HT1080 (cell line): Measurements from ENCODE around the genes DCUN1D1 and POLR2H.

DNA sequence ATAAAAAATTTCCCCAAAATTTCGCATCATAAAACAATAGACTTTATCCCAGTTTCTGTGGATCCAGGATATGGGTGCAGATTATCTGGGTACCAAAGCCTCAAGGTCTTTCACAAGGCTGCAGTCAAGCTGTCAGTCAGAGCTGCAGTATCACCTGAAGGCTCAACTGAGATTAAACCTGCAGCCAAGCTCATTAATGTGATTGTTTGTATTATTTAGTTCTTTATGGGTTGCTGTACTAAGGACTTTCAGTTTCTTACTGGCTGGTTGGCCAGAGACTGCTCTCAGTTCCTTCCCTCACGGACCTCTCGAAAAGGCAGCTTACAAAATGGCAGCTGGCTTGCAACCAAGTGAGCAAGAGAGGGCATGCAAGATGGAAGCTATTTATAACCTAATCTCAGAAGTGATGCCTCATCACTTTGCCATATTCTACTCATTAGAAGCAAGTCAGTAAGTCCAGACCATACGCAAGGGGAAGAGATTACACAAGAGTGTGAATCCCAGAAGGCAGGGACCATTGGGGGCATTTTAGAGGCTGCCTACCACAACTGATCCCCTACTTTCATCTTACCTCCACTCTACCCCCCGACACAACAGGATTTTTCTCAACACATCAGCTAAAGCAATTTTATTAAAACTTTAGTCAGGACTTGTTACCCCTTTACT, 54.8 kb downstream of the DCUN1D1 start:
RAMPAGE:
- cytosol, long total RNA: no peak
- long total RNA: no peak
- nucleus, long total RNA: no peak

RAMPAGE:
- cytosol, long total RNA: no peak
- long total RNA: no peak
- nucleus, long total RNA: no peak
Observed at GRCh38 chr3:182962148-182962634, 18.1 kb downstream of the DCUN1D1 start.

DNA sequence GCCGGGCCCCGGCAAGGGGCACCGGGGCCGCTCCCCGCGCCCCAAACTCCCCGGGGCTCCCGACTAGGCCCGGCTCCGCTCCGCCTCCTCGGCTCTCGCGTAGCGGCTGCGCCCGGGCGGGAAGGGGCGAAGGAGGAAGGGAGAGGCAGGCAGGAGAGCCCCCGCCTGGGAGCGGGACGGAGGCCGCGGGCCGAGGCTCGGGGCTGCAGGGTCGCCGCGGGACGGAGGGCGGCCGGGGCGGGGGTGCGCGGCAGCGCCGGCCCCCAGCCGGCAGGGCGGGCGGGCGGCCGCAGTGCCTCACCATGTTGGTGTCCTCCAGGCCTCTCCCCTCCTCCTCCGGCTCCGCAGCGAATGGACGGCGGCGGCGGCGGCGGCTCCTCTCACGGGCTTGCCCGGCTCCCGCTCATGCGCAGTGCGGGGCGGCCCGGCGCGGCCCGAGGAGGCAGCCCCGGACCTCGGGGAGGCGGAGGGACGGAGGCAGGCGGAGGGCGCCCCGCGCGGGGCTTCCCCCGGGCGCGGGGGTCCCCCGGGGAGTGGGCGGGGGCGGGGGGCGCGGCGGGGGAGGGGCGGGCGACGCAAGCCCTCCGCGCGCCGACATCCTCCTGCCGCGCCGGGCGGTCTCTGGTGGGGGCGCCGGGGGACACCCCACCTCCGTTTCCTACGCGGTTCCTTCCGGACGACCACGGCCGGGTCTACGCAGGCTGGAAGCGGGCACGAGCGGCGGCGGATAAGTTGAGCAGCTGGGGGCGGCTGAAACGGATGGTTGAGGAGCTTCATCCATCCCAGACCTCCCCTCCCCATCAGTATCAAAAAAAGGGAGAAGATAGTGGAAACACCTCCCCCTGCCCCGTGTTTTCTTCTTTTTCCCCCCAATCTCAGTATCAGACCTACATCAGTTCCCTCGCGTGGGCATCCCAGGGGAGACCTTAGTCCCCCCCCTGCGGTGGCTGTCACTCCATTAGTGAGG, at the start of gene DCUN1D1:
Gene DCUN1D1, minus strand, starts transcription at position 353 of the 967 bp plus-strand sequence.
RAMPAGE:
- cytosol, long total RNA: start-site peak on the minus strand centred at position 354 of the sequence, 82 bp wide, 2,754 and 1,708 reads in 2 replicates
- long total RNA: start-site peak on the minus strand centred at position 346 of the sequence, 41 bp wide, 412 reads
- nucleus, long total RNA: no peak

RAMPAGE:
- cytosol, long total RNA: no peak
- long total RNA: no peak
- nucleus, long total RNA: no peak
Observed at GRCh38 chr3:183285691-183286638, 32.9 kb downstream of the B3GNT5 start.

DNA sequence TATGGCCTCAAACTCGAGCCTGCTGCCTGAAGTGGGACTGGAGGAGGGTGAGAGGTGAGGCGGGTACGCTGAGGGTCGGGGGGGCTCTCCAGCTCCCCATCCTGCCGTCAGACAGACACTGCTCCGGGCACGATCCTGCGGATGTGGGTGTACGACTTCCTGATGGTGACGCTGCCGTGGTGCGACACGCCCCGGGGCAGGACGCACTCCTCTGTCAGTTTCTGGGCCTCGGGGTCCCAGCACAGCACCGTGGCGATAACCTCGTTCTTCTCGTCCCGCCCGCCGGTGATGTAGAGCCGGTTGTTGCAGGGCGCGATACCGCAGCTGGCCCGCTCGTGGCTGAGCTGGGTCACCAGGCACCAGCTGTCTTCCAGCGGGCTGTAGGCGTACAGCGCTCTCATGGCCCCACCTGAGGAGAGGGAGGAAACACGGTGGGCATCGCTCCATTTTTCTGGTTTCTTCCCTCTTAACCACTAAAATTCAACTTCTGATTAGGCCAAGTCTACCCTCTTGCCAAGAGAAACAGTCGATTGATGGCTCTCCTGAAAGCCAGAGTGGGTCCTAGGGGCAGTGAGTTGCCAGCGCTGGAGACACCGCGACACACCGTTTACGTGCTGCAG, 63.5 kb upstream of the MCF2L2 start:
RAMPAGE:
- cytosol, long total RNA: no peak
- long total RNA: no peak
- nucleus, long total RNA: no peak

RAMPAGE:
- cytosol, long total RNA: no peak
- long total RNA: no peak
- nucleus, long total RNA: no peak
Observed at GRCh38 chr3:183533433-183534265, 21.9 kb downstream of the KLHL6 start.

GRCh38 chr3:183637245-183637629, 1.8 kb downstream of the KLHL24 start:
RAMPAGE:
- cytosol, long total RNA: no peak
- long total RNA: no peak
- nucleus, long total RNA: no peak

GRCh38 chr3:183647932-183648375, 12.5 kb downstream of the KLHL24 start:
RAMPAGE:
- cytosol, long total RNA: no peak
- long total RNA: no peak
- nucleus, long total RNA: no peak

DNA sequence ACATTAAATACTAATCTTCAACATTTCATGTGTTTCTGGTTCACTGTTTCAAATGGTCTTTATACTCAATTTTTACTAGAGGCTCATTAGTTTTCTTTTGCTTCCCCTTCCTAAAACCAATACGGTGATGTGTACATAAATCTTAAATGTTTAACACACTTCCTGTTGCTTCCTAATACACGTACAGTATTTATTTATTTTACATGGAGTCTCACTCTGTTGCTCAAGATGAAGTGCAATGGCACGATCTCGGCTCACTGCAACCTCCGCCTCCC, 1.7 kb downstream of the PARL start:
RAMPAGE:
- cytosol, long total RNA: no peak
- long total RNA: no peak
- nucleus, long total RNA: no peak

GRCh38 chr3:184081430-184081771, 15.5 kb upstream of the HTR3E start:
RAMPAGE:
- cytosol, long total RNA: no peak
- long total RNA: no peak
- nucleus, long total RNA: no peak

GRCh38 chr3:184156558-184156901, 1.4 kb downstream of the DVL3 start:
RAMPAGE:
- cytosol, long total RNA: no peak
- long total RNA: no peak
- nucleus, long total RNA: no peak

DNA sequence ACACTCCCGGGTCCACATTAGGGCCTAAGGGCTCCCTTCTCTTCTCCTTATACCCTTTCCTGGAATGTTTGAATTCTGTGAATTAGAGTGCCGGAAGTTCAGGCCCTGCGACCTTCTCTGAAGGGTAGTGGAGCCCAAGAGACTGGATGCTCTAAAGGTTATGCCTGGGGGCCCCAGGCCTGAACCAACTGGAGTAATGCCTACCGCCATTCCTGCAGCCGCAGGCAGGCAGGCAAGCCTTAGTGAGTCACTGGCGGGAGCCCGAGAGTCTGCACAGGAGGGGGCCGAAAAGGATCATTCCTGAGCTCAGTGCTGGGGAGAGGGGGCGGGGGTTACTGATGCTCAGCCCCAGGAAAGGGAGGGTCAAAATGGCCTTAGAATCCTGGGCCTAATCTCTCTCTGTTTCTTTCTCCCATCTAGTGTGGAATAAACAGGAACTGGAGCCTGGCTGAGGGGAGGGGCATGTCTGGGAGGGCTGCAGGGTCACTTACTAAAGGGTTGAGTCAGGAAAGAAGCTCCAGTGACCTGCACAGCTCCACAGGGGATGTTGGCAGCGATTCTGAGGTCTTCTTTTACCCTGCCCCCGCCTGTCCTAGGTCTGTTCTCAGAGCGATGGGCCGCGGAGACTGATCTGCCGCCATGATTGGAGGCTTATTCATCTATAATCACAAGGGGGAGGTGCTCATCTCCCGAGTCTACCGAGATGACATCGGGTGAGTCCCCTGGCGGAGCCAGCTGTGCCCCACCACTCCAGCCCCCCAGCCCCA, 1.9 kb downstream of the AP2M1 start:
RAMPAGE:
- cytosol, long total RNA: no peak
- long total RNA: no peak
- nucleus, long total RNA: no peak

DNA sequence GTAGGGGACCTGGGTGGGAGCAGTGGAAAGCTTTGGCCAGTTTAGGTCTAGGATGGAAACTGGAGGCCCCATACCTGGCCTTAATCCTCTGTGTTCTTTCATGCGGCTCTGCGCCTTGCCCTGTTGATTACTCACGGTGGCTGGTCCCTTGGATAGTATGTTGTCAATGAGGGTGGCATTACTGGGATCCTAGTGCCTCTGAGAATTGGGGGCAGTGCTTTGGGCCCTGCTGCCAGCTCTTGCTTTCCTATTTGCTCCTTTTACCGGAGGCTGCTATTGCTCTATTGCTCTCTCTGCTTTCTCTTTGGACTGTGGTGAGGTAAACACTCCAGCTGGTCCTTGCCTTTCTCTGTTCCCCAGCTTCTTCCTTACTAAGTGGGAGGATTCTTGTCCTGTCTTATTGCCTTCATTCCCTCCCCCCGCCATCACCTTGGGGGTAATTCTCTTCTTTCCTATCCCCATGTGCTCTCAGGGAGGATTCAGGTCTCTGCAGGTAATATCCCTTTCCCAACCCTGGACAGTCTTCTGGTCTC, 1.9 kb downstream of the EIF4G1 start:
RAMPAGE:
- cytosol, long total RNA: no peak
- long total RNA: no peak
- nucleus, long total RNA: no peak

DNA sequence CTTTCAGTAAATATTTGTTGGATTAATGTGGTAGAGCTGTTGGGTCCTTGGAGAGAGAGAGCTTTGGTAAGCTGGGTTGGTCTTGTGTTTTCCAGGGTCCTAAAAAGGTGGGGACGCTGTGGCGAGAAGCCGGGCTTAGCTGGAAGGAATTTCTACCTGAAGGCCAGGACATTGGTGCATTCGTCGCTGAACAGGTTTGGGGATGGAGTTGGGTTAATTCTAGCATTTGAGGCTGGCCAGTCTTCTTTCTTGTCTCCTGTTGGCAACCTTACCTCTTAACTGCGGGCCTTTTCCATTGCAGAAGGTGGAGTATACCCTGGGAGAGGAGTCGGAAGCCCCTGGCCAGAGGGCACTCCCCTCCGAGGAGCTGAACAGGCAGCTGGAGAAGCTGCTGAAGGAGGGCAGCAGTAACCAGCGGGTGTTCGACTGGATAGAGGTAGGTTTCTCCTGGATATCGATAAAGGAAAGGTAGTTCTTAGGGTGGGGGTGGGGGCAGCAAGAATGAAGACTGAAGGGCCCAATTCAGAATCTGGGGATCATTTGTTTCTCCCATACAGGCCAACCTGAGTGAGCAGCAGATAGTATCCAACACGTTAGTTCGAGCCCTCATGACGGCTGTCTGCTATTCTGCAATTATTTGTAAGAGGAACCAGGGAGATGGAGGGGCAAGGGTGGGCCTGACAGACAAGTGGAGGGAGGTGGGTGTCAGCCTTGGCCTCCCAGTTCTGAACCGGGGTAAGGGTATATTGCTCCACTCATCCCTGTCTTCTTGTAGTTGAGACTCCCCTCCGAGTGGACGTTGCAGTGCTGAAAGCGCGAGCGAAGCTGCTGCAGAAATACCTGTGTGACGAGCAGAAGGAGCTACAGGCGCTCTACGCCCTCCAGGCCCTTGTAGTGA, 6.0 kb upstream of the FAM131A start:
RAMPAGE:
- cytosol, long total RNA: no peak
- long total RNA: no peak
- nucleus, long total RNA: no peak

GRCh38 chr3:184361534-184361976, at the start of gene POLR2H:
Gene POLR2H (plus strand): TSS chr3:184361710.
RAMPAGE:
- cytosol, long total RNA: no peak
- long total RNA: no peak
- nucleus, long total RNA: no peak

DNA sequence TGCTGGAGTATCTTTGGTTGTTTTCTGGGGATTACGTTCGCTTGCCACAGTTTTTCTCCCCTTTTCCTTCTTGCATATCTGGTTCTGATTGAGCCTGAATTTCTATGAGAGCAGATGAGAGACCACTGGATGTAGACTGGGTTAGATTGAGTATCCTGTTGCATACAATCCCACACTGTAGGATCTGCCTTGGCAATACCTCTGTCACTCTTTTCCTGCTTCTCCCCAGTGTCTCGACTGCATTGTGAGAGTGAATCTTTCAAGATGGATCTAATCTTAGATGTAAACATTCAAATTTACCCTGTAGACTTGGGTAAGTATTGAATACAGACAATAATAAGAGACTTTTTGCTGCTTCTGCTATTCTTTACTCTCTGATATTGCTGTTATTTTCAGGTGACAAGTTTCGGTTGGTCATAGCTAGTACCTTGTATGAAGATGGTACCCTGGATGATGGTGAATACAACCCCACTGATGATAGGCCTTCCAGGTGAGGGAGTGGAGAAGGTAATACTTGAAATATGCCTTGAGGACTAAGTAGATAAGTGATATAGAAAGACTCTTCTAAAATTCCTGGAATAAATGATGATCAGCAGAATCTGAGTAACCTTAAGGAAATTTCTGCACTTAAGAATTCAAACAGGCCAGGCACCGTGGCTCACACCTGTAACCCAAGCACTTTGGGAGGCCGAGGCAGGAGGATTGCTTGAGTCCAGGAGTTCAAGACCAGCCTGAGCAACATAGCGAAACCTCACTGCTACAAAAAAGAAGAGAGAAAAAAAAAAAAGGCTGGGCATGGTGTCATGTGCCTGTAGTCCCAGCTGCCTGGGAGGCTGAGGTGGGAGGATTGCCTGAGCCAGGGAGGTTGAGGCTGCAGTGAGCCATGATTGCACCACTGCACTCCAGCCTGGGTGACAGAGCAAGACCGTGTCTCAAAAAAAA, 3.5 kb downstream of the POLR2H start:
RAMPAGE:
- cytosol, long total RNA: no peak
- long total RNA: no peak
- nucleus, long total RNA: no peak

DNA sequence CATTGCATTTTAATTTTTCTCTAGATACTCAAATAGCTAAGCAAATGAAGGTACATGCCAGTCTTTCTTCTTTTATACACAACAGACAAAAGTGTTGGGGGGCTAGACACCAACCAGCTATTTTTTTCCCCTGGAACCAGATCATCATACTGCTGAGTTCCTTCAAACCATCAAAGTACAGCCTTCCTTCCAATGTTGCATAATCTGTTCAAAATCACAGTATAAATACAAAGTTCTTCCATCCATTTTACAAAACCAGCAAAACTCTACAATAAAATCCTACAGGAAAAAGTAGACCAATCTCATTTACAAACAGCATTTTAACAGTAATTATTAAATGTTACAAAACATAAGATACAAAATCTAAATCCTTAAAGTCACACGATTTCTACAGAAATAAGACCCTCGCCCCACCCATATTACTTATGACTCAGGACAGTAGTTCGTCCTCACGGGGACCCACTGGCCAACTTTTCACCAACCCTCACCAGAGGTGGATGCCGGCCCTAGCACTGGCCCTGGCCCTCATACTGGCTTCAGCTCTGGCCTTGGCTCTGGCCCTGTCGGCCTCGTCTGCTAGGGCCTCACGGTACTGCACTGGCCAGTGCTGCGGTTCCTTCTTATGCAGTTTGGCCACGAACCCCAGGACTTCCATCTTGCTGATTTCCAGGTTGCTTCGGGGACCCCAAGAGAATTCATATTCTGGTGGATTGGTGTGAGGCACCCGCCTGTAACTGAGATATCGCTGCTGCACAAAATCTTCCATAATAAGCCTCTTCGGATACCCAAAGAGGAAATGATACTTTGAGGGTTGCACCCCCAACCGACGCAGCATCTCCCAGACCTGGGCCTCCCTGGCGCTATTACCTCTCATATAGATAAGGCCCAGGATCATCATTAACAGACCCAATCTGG, 1.2 kb downstream of the MAGEF1 start:
RAMPAGE:
- cytosol, long total RNA: no peak
- long total RNA: no peak
- nucleus, long total RNA: no peak

DNA sequence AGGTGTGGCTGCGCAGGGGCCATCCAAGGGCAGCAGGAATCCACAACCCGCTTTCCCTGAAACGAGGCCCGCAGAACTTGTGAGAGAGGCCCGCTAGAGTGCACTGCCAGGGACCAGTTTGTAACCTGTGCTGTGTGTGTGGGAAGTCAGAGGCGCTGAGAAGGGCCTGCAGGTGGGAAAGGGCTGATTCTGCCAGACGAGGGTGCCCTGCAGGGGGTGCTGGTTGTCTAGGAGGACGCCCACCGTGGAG, 83.3 kb downstream of the C3orf70 start:
RAMPAGE:
- cytosol, long total RNA: no peak
- long total RNA: no peak
- nucleus, long total RNA: no peak

DNA sequence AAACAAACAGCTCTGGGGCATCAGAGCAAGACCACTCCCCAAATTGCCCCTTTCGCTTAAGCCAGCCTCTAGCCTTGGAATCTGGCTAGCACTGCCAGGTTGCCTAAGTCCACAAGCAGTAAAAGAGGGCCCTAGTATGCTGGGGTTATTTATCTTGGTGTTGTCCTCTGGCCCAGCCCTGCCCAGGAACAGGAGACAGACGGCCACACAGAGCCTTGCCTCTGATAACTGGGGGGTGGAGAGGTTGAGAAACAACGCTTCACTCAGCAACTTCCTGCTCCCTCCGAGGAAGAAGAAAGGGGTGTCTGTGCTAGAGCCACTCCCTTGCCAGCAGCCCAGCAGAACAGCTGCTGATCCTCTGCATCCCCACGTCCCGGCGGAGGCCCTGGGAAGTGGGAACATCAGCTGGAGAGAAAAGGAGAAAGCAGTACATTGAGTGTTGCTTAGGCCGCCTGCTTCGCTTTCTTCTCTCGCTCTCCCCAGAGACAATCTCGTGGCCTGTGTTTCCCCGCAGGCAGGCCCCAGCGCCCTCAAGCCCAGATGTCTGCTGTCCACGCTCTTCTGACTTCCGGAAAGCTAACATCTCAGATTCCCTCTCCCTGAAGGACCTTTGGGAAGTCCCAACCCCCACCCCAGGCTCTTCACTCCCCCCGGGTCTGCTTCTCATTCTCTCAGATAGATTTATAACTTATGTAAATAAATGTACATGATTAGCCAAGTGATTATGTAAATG, 22.6 kb upstream of the C3orf70 start:
RAMPAGE:
- cytosol, long total RNA: no peak
- long total RNA: no peak
- nucleus, long total RNA: no peak

DNA sequence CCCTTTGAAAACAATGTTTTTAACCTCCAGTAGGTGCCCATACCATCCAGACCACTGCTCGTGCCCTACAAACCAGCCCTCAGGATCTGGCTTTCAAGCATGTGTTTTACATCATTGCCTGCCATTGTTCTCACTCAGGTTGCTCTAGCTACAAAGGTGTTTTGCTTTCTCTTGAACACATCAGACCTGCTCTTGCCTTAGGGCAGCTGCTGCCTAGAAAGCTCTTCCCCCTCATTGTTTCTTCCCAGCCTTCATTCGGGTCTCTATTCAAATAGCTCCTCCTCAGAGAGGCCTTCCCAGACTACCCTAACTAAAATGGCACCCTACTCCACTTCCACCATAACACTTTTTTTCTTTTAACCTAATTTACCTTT, 32.2 kb upstream of the MAP3K13 start:
RAMPAGE:
- cytosol, long total RNA: no peak
- long total RNA: no peak
- nucleus, long total RNA: no peak